GM19239 (cell line): ENCODE measurements around a stretch of chr3.

DNA sequence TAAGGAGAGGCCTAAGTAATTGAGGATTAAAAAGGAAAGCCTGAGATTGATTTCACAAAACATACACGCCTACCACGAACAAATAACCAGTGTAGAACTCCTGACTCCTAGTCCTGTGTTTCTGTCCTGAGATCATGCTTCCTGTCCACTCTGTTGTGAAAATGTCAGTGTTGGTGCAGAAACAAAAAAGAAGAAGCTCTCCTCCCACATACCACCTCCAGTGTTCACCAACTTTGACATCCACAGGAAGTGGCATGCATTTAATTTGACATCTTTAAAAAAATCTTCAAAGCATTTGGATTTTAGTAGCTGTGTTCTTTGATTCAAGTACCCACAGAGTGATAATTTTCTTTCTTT is 8.6 kb downstream of the MITF start:
- RRBS = no CpG with 5 or more reads among the region's 2 CpGs

- RRBS = no CpG with 5 or more reads among the region's 2 CpGs
Observed at GRCh38 chr3:69762439-69762969, 23.2 kb downstream of the MITF start.

GRCh38 chr3:69897835-69898710 is 158.8 kb downstream of the MITF start:
- RRBS = no CpG with 5 or more reads among the region's 1 CpG

DNA sequence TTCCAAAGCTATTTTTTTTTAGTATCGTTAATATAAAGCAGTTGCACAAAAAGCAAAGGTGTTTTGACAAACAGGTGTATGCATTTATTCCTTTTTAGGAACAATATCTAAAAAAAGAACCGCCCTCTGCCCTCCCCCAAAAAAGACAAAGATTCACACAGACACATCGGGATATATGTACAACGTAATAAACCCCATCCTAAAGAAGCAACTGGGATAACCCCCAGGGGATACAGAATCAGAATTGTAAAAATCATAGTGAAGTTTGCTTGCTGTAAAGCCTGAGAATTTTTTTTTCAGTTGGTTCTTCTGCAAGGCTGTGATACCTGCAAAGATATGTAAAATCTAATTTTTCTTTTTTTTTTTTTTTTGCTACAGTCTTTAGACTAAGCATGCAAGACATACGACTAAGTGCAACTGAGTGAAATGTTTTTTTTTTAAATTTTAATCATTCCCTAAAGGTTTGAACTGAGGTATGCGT is 627.4 kb downstream of the FOXP1 start:
- RRBS = no CpG with 5 or more reads among the region's 6 CpGs

- RRBS = no CpG with 5 or more reads among the region's 17 CpGs
Observed at GRCh38 chr3:71065467-71065728, 518.1 kb downstream of the FOXP1 start.

DNA sequence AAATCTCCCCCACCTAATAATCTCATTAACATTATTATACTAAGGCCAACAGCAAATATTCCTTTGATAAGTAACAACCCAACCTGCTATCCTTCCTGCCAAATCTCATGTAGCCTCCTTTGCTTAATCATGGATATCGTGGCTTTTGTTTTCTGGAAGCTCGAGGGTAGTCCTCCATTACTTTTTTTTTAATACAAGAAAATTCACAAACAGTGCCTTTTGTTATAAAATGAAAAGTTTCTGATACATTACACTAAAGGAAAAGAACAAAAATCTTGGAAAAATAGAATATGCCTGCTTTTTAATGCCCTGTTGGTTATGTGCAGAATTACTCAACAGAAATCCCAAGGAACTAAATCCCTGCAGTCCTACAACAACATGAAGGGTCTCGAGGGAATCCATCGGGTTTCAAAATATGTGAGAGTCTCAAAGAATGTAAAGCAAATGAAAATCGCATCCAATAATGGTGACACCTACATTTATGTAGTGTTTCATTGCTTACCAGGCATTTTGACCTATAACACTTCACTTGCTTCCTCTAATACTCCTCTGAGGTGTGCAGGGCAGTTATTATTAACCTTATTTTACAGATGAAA is 411.4 kb downstream of the FOXP1 start:
- RRBS = no CpG with 5 or more reads among the region's 5 CpGs

GRCh38 chr3:71221410-71221967 is 362.0 kb downstream of the FOXP1 start:
- RRBS = no CpG with 5 or more reads among the region's 12 CpGs

DNA sequence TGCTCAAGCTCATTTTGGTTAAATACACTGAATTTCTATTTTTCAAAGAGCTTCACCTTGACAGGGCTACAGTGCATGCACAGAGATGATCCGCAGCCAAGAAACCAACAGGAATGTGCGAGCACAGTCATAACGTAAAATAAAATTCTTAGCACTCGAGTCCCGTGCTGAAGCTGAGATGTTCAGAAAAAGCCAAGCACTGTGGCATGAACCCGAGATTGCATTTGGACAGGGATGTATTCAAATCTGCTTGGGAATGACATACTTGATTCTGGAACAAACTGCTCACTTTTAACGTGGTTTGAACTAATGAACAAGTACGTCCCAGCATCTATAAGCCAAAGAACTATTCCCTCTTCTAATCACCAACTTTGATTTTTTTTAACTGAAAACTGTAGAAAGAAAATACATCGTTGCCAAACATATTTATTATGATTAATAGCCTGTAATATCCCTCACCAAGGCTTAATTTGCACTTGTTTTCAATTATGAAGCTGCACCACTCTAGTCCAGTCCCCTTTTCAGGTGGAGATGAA is 340.2 kb downstream of the FOXP1 start:
- RRBS = no CpG with 5 or more reads among the region's 9 CpGs

DNA sequence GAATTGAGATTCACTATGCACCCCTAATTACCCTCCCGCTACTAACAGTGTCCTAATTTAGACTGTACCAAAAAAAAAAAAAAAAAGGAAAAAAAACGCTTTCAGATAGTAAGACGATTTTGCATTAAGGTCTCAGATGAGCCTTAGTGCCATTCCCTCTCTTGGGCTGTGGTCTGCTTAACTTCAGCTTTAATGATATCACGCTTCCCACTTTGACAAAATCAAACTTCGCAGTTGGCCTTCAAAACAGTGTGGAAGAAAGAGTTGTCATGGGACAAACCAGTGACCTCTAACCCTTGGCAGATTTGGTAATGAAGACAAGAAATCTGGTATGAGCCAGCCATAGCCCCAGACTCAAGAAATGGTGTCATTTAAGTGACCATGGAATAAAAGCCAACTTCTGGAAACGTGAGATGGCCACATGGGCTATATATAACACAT is 262.5 kb downstream of the FOXP1 start:
- RRBS = no CpG with 5 or more reads among the region's 6 CpGs

DNA sequence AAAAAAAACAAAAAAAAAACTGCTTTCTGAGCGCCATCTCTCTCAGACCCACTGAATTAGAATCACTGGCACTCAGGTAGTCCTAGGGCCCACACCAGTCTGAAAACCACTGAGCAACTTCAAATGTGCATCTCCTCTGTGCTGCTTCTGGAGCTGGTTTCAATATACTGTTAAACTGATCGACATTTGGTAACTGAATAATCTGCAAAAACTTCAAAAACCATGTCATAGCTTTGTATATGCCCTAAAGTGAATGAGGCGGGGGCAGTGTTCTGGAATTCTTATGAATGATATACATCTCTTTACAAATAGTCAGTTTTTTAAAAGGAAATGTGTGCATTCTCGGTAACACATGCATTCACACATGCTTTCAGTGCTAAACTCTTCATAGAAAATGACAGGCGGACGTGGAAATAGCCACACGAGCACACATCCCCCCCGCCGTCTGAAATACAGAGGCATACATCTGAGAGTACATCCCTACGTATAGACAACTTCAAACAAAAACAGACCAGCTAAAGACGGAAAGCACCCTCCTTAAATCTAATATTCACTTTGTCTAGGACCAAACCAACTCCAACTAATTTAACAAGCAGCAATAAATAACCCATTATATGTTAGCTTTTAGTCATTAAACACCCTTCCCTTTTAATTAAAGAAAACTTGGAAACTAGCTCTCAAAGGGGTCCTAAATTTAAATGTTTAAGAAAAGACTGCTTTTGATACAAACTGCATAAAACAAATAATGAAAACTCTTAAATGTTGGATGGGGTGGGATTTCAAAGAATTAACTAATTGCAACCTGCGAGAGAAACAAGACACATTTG is 128.5 kb downstream of the FOXP1 start:
- RRBS = no CpG with 5 or more reads among the region's 12 CpGs

GRCh38 chr3:71456779-71457461 is 126.6 kb downstream of the FOXP1 start:
- RRBS = no CpG with 5 or more reads among the region's 2 CpGs

DNA sequence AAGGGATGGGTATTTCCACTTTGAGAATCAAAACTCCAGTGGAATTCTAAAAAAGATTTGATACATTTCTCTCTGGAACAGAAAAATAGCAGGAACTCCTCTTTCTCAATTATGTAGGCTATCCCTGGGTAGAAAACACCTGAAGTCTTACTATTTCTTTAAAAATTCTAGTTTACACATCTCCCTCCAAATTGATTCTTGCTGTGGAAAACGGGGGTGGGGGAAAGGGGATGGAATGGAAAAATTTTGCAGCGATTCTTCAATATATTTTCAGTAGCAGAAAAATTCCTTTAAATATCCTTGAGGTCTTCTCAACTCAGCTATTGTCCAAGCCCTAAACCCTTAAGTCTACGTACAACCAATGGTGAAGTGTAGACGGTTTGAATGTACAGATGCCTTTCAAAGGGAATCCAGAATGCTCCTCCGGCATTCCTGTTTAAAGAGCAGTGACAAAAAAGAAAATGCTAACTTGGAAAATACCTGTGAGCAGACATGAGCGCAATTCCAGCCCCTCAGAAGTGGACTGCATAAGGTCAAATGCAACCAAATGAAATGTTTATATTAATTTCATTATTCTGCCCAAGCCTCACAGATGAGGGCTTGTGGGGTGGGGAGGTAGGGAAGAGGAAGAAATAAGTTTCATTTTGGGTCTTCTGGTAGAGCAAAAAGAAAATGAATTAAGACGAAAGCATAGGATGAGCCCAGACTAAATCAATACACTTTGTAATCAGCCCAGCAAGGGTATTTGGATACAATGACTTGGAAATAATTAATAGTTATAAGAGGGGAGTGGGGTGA is 2.9 kb downstream of the FOXP1 start:
- RRBS = no CpG with 5 or more reads among the region's 7 CpGs

DNA sequence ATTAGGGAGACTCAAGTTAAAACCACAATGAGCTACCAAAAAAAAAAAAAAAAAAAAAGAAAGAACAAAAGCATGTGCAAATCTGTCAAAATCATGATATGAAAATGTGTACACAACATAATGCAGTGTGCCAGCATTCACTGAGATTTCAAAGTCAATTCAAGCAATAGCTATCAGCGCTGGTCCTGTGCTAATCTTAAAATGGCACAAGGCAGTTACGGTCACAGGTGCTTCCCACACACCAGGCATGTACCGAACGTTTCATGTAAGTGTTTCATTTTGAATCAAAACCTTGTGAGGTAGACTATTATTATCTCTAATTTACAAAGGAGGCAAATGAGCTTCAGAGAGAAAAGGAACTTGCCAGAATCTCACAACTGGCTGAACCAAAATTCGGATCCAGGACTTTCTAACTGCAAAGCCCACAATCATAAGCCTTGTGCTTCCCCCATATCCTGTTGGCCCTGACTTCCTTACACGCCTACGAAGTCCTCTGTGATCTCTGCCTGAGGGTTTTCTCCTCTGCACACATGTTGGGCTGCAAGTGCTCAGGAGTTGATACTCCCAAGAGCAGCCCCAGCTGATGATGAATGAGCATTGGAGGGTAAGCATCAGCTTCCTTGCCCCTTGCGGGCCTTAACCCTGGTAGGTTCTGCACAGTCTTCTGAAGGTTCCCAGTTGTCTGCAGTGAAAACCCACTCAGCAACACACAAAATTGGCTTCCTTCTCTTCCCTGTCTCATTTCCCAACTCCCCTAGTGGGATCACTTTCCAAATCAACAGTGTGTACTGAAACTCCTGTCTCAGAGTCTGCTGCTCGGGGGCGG is 200.2 kb upstream of the PROK2 start:
- RRBS = no CpG with 5 or more reads among the region's 10 CpGs

GRCh38 chr3:72098965-72099974 is 314.3 kb upstream of the PROK2 start:
- RRBS = no CpG with 5 or more reads among the region's 15 CpGs

- RRBS = no CpG with 5 or more reads among the region's 10 CpGs
Observed at GRCh38 chr3:72101835-72102906, 317.2 kb upstream of the PROK2 start.

- RRBS = no CpG with 5 or more reads among the region's 4 CpGs
Observed at GRCh38 chr3:72124064-72124482, 339.1 kb upstream of the PROK2 start.

- RRBS = no CpG with 5 or more reads among the region's 3 CpGs
Observed at GRCh38 chr3:72164544-72164889, 379.6 kb upstream of the PROK2 start.

GRCh38 chr3:72189832-72190341 is 404.9 kb upstream of the PROK2 start:
- RRBS = no CpG with 5 or more reads among the region's 7 CpGs

DNA sequence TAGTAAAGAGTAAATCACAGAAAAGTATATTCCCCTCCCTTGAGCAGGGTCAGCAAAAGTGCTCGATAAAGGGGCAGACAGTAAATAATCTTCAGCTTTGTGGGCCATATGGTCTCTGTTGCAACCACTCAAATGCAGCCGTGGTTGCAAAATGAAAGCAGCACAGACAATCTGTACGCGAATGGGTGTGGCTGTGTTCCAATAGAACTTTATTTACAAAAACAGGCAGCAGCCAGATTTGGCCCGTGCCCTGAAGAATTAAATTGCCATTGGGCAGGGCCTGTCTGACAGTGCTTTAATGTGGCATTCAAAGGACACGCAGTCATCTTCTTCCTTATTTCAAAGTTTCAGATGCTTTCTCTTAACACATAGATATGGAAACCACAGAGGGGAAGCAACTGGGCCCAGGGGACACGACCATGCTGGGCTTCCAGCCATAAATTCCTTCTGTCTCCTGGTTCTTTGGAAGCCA is 489.6 kb upstream of the PROK2 start:
- RRBS = no CpG with 5 or more reads among the region's 7 CpGs

DNA sequence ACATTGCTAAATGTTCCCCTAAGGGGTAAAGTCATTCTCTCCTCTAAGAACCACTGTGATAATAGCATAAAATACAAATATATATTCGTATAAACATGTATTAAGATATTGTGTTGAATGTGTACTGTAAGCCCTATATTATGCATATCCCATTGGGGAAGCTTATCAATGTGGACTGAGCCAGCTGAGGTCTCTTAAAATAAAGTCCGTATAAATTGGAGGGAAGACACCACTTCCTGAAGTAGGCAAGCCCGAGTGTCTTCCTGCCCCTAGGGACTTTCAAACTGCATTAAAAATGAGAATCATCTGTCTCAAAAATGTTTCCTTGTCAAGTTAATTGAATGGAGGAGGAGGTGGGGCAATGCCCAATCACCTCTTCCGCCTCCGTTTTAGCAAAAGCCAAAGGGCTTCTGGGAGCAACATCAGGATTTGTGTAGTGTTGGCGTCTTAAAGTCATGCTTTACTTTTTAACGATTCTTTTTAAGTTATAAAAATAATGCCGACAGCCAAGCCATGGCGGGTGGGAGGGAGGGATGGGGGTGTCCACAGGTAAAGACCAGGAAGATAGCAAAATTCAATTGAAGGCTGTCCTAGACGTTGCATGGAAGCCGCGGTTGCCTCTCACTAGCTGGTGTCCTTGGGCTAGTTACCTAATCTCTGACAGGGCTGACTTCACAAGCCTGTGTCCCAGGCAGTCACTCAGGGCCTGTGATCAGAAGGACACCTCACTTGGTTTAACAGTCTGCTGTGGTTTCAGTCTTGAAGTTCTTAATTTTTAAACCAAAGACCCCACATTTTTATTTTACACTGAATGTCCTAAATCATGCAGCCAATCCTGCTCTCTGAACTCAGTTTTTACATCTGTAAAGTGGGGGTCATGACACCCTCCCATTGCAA is 524.9 kb upstream of the PROK2 start:
- RRBS = no CpG with 5 or more reads among the region's 12 CpGs